Peyer's patch (tissue), 4 donors: ENCODE measurements around a stretch of chr3.

GRCh38 chr3:87206288-87206679 lies 20.8 kb upstream of the CHMP2B start:
- PRO-cap, result unidirectional peak, plus-strand start at chr3:87206503
- RAMPAGE, long total RNA, 4 experiments, result no peak in any of the 4 experiments

- PRO-cap, result no peak
- RAMPAGE, long total RNA, 4 experiments, result no peak in any of the 4 experiments
These were observed 28.0 kb upstream of the C3orf38 start for GRCh38 chr3:88121633-88122272.

GRCh38 chr3:88912384-88913052 lies 194.9 kb upstream of the EPHA3 start:
- PRO-cap, result no peak
- RAMPAGE, long total RNA, 4 experiments, result no peak in any of the 4 experiments

DNA sequence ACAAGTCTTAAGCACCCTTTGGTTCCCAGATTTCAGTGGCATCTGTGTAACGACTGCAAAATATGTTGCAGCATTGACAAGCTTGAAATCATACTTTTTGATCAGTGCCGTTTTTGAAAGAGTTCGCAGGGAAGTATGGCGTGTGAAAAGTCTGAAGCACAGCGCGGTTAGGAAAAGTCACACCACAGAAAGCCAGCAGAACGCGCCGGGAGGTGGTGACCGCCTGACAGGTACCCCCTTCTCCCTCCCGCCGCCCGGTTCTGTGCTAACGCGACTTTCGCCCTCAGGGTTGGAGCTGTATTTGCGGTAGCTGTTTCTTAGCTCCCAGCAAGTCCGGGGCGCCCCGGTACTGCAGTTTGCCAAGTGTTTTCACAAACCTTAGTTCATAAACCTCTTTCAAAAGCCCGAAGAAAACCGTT lies 492 bp upstream of the CRYBG3 start:
- PRO-cap, result no peak
- RAMPAGE, long total RNA, 4 experiments, result no peak in any of the 4 experiments

- PRO-cap, result bidirectional peak, plus-strand start at chr3:98546140, minus-strand start at chr3:98546093; unidirectional peak, plus-strand start at chr3:98546140
- RAMPAGE, long total RNA, 4 experiments, result no peak in any of the 4 experiments
These were observed 14.2 kb downstream of the GPR15 start for GRCh38 chr3:98545852-98546443.

GRCh38 chr3:98612424-98613639 lies 19.4 kb upstream of the CPOX start:
- PRO-cap, result no peak
- RAMPAGE, long total RNA, 4 experiments, result no peak in any of the 4 experiments

GRCh38 chr3:98733014-98733522 lies 30.1 kb upstream of the ST3GAL6 start:
- PRO-cap, result no peak
- RAMPAGE, long total RNA, 4 experiments, result no peak in any of the 4 experiments

GRCh38 chr3:98806601-98807532 lies 43.7 kb downstream of the ST3GAL6 start:
- PRO-cap, result no peak
- RAMPAGE, long total RNA, 4 experiments, result start-site peak on the minus strand in 1 of 4 experiments, at chr3:98807127-98807302 at its widest, 6 to 7 reads per replicate

GRCh38 chr3:98901917-98902959 lies 743 bp upstream of the DCBLD2 start:
- PRO-cap, result bidirectional peak, plus-strand start at chr3:98902037, minus-strand start at chr3:98901674
- RAMPAGE, long total RNA, 4 experiments, result no peak in any of the 4 experiments

- PRO-cap, result no peak
- RAMPAGE, long total RNA, 4 experiments, result no peak in any of the 4 experiments
These were observed 84.4 kb upstream of the DCBLD2 start for GRCh38 chr3:98985869-98986280.

DNA sequence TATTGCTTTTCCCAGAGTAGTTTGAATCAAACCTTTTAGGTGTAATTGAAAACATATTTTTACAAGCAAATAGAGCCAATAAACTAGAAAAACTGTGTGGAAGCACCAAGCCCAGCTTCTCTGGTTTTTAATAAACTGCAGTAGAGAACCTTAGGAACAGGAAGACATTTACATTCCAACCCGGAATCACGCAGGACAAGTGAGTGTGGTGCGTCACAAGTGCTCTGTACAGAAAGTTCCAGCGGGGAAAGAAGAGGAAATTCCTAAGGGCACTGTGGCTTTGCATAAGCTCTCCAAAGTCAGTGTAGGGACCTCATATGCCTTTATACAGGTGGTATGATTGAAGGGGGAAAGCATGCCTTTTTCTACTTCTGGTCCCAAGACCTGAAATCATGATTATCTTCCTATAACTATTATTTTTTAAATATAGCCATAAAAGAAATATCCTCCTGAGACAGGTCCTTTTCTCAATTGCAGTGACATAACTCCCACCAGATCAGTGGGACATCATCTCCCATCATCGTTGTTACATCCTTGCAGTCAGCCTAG lies 21.6 kb downstream of the COL8A1 start:
- PRO-cap, result no peak
- RAMPAGE, long total RNA, 4 experiments, result no peak in any of the 4 experiments

- PRO-cap, result no peak
- RAMPAGE, long total RNA, 4 experiments, result start-site peak on the plus strand in 1 of 4 experiments, at chr3:99794271-99794837 at its widest, 5 reads per replicate
These were observed 23.2 kb upstream of the CMSS1 start for GRCh38 chr3:99794242-99795064.

DNA sequence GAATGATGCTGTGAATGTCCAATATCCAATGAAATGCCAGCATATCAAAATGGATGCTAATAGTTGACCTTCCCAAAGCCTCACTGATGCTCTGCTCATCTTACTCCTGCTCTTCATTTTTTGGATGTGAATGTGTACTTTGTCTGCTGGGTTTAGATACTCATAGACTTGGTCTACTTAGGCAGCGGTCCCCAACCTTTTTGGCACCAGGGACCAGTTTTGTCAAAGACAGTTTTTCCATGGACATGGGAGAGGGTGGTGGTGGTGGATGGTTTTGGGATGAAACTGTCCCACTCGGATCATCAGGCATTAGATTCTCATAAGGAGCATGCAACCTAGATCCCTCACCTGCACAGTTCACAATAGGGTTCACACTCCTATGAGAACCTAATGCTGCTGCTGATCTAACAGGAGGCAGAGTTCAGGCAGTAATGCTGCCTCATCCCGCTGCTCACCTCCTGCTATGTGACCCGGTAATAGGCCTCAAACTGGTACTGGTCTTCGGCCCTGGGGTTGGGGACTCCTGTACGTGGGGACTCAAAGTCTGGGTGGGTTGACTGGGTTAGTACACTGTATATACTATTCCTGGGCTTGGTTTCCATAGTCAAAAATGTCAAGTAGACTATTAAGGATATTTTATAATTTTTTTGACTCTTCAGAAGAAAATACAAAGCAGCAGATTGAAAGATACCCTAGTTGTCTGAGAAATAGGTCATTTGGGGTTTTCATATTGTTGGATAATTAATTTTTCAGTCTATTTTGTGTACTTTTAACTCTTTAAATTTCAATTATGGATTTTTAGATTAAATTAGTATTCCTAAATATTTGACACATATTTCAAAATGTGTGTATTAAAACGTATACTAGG lies 45.4 kb downstream of the CMSS1 start:
- PRO-cap, result no peak
- RAMPAGE, long total RNA, 4 experiments, result start-site peak on the minus strand in 1 of 4 experiments, centred at position 445 of the sequence, 16 reads per replicate

- PRO-cap, result no peak
- RAMPAGE, long total RNA, 4 experiments, result no peak in any of the 4 experiments
These were observed 55.5 kb downstream of the CMSS1 start for GRCh38 chr3:99872975-99873687.

DNA sequence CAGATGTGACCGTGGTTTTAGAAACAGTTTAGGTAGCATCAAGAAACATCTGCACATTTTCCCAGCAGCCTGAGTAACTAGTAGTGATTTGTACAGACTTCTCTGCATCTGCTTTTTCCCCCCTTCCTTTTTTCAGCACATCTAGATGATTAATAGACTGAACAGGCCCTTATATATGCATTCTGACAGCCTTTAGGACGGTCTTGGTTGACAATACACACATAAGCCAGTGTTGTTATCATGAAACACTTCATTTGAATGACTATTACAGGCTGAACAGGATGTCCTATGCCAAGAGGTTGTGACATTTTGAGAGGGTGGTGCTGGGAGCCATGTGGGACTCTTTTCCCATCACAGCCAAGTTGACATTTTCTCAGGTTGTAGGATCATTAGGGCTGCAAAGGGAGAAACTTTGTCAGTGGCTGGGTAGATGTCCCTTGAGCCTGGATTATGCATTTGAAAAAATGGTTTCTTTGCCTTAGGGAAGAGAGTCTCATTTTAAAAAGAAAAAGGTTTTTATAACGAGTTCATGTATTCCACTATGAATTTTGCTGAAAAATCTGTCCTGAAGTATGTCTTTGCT lies 73.8 kb downstream of the FILIP1L start:
- PRO-cap, result no peak
- RAMPAGE, long total RNA, 4 experiments, result no peak in any of the 4 experiments

DNA sequence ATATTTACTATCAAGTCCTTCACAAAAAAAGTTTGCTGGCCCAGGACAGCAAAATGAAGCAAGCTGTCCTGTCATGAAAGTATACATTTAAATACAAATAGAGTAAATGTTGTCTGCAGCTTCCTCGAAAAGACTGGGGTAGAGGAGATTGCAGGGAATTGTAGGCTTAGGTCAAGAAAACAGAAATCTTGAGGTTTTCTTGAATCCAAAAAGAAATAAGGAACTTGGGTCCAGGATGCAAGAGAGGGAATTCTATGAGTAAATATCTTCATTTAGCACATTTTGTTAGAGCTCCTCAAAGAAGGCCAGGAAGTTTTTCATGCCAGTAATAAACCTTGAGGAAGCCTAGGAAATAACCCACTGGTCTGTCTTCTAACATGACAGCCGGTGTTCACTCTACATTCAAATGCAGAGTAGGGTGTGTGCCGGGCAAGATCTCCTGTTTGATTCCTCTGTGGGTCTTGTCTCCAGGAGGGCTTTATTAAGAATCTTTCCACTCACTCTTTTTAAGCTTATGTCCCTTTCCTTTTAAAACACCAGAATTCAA lies 40.9 kb downstream of the FILIP1L start:
- PRO-cap, result no peak
- RAMPAGE, long total RNA, 4 experiments, result no peak in any of the 4 experiments

DNA sequence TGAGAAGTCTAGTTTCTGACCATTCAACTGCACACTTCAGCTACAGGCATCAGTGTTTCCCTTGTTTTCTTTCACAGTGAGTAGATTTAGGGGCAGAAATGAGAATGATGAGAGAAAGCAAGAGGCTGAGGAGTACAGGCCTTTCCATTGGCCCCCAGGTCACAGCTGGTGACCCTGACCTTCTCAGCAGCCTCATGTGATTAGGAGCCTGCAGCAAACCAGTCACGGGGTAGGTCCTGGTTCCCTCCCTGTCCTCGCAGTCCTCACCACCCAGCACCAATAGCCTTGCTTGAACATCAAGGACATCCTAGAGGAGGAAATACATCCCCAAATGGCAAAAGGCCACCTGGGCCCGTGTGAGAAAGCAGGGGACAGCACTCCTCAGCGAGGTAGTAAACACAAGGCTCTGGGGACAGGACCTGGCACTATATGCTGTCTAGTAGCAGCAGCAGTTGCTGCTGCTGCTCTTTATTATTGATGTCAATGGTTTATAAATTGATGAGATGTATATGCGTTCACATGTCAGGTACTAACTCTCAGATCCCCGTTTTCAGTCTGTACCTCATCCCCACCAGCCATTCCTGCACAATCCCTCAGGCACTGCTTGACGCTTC lies 10.2 kb upstream of the FILIP1L start:
- PRO-cap, result no peak
- RAMPAGE, long total RNA, 4 experiments, result no peak in any of the 4 experiments

- PRO-cap, result no peak
- RAMPAGE, long total RNA, 4 experiments, result start-site peak on the plus strand in 1 of 4 experiments, at chr3:100271213-100271306 at its widest, 21 reads per replicate
These were observed 10.3 kb downstream of the TBC1D23 start for GRCh38 chr3:100270948-100271541.

DNA sequence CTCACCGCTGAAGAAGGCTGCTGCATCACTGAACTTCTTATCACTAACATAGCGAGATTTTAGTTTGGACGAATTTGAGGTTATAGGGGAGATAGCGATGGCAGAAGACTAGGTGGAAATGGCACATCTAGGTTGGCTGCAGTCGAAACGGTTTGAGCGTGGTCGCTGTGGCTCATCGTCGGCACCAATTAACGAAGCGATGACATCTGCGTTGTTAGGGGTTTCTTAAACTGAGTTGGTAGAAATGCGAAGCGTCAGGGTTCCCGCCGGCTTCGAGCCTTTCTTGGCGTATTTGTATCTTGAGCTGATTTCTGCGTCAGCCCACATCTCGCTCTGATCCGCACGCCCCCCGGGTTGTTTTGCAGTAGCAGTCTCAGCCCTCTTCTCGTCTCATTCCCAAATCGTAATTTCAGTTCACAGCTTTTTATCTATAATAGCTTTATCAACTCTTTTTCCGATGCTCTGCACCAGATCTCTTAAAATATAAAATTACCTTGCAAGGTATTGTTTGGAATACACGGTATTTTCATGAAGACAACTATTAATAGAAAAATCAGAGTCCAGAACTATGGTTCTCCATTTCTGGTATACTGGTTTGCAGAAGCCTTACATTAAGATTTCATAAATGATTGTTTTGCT lies 442 bp downstream of the LNP1 start:
- PRO-cap, result no peak
- RAMPAGE, long total RNA, 4 experiments, result no peak in any of the 4 experiments

GRCh38 chr3:100429286-100430053 lies 28.1 kb downstream of the LNP1 start:
- PRO-cap, result no peak
- RAMPAGE, long total RNA, 4 experiments, result no peak in any of the 4 experiments